ENCODE results near the genes RPS4Y1 and TSPY2.

DNA sequence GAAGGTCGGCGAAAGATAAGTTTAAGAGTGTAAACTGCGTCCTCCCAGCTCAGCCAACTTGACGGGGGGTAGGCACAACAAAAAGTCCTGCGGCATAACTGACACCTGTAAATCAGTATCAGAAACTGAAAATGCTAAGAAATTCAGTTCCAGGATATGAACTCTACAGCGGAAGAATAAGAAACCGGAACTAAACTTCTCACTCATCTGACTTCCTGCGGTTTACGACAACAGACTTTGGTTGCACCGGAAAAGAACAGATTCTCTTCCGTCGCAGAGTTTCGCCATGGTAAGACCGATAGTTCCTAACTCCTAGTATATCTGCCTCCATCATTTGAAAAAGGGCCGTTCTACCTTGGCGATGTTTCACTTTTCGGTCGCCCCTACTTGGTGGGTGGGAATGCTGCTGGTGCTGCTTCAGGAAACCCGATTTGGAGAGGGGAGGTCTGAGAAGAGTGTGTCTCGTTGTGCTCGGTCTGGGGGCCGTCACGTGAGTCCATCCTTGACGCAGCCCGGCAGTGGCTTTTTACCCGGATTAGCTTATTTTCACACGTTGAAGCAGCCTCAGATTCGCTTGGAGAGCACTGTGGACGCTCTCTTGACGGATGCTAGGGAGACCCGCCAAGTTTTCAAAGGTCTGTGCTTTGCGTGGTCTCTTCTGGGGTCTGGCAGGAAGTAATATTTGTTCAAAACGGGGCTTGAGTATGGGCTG lies at the start of gene RPS4Y1:
RPS4Y1 (plus strand) TSS at position 264 of the 712 bp plus-strand sequence.
- RRBS: no CpG with 5 or more reads among the region's 33 CpGs

- RRBS: no CpG with 5 or more reads among the region's 23 CpGs
These were observed at the start of gene TSPY2 for GRCh38 chrY:6246153-6246438. TSS of gene TSPY2 (plus strand) at chrY:6246223.

DNA sequence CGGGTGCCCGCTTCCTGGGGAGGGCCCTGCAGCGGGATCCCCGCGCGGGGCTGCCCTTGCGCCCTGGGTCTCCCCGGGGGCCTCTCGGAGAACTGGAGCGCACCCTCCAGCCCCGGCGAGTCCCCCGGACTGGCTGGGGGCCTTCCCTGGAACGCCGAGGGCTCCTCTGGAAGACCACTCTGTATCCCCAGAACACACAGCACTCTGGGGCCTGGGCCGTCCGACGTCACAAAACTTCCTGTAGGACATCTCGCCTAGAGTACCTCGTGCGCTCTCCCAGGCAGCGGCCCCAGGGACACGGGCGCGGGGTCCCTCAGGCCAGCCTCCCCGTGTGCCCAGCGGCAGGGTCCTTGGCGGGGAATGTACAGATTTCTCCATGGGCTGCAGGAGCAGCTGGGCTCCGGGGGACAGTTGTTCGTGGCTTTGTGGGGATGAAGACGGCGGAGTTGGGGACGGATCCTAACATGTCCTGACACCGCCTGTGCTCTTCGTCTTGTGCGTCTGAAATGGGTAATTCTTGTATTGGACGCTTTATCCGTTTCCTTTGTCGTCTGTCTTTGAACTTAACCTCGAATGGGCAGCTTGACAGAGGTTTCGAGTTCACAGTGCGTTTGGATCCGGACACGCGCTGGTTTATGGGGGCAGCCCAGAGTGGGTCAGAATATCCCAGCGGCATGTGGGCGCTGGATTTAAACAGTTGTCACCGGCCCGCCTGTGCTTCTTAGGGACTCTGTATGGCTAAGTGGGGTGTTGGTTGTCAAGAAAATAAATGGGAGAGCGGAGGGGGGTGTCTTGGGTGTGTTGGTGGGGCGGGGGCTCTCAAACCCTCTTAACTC lies 363.2 kb upstream of the AMELY start:
- RRBS: 3% methylated on average over 9 of the region's 51 CpGs

GRCh38 chrY:7280274-7280820 lies 368.8 kb upstream of the AMELY start:
- RRBS: no CpG with 5 or more reads among the region's 7 CpGs

DNA sequence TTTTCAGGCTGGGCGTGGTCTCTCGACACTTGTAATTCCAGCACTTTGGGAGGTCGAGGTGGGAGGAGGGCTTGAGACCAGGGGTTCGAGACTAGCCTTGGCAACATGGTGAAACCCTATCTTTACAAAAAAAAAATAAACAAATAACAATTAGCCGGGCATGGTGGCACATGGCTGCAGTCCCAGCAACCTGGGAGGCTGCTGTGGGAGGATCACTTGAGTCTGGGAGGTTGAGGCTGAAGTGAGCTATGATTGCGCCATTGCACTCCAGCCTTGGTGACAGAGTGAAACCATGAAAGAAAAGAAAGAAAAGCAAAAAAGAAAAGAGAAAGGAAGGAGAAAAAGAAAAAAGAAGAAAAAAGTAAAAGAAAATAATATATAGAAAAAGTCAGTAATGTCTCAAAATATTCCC lies 378.3 kb upstream of the AMELY start:
- RRBS: no CpG with 5 or more reads among the region's 6 CpGs

DNA sequence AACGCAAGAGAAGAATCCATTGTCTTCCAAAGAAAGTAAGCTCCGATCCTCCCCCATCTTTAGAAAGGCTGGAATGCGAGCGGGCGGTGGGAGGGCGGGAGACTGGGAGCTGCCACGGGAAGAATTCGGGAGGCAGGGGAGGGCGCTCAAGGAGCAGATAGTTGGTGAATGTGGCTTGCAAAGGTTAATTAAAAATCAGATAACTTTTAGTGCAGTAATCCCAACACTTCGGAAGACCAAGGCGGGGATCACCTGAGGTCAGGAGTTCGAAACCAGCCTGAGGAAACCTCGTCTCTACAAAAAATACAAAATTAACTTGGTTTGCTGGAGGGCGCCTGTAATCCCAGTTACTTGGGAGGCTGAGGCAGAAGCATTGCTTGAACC lies 694 bp downstream of the TMSB4Y start:
- RRBS: no CpG with 5 or more reads among the region's 14 CpGs

DNA sequence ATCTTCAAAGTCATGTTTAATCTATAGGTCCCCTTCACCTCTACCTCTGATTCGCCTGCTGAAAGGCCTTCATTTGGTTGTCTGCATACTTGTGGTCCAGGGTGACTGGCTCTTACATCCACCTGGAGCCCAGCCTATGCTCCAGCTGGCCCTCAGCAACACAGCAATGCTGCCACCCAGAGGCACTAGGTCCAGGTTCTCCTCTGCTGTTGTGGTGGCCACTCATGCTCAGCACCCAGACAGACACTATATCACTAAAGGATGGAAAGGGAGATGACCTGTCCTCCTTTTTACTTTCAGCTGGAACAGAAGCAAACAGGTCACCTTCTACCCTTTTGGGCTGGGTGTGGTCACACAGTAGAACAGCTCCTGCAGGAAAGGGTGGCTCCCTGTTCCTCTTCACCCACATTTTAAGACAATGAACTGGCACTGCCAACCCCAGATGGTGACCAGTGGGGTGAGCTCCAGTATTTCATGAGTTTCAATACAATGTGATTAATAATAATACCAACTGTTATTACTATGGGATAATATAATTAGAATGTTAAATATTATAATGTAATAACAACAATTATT lies 242.4 kb upstream of the HSFY2 start:
- RRBS: no CpG with 5 or more reads among the region's 1 CpG

DNA sequence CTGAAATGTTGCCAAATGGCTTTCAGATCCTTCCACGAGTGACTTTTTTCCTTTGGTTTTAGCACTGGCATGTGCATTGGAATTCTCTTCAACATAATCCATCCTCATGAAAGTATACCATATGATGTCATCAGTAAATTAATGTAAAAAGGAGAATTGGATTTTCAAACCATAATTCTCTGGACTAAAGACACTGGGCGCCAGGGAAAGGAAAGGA lies 139.3 kb upstream of the RBMY1B start:
- RRBS: no CpG with 5 or more reads among the region's 2 CpGs

- RRBS: no CpG with 5 or more reads among the region's 35 CpGs
These were observed 787.5 kb downstream of the CDY1 start for GRCh38 chrY:26409355-26409933.